Upper lobe of left lung (tissue), 5 donors: ENCODE measurements around the gene PFKP.

GRCh38 chr10:112144-112671 lies 23.0 kb upstream of the ZMYND11 start:
- PRO-cap, 2 experiments, result no peak in any of the 2 experiments
- RAMPAGE, long total RNA, 4 experiments, result no peak in any of the 4 experiments

DNA sequence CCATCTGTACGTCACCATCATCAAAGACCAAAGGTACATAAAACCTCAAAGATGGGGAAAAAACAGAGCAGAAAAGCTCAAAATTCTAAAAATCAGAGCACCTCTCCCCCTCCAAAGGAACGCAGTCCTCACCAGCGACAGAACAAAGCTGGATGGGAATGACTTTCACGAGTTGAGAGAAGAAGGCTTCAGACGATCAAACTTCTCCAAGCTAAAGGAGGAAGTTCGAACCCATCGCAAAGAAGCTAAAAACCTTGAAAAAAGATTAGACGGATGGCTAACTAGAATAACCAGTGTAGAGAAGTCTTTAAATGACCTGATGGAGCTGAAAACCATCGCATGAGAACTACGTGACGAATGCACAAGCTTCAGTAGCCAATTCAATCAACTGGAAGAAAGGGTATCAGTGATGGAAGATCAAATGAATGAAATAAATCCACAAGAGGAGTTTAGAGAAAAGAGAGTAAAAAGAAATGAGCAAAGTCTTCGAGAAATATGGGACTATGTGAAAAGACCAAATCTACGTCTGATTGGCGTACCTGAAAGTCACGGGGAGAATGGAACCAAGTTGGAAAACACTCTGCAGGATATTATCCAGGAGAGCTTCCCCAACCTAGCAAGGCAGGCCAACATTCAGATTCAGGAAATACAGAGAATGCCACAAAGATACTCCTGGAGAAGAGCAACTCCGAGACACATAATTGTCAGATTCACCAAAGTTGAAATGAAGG lies 16.0 kb downstream of the ZMYND11 start:
- PRO-cap, 2 experiments, result no peak in any of the 2 experiments
- RAMPAGE, long total RNA, 4 experiments, result no peak in any of the 4 experiments

GRCh38 chr10:248154-248809 lies 113.0 kb downstream of the ZMYND11 start:
- PRO-cap, 2 experiments, result no peak in any of the 2 experiments
- RAMPAGE, long total RNA, 4 experiments, result no peak in any of the 4 experiments

- PRO-cap, 2 experiments, result no peak in any of the 2 experiments
- RAMPAGE, long total RNA, 4 experiments, result no peak in any of the 4 experiments
Measured at GRCh38 chr10:415639-416409, 273.6 kb downstream of the DIP2C start.

DNA sequence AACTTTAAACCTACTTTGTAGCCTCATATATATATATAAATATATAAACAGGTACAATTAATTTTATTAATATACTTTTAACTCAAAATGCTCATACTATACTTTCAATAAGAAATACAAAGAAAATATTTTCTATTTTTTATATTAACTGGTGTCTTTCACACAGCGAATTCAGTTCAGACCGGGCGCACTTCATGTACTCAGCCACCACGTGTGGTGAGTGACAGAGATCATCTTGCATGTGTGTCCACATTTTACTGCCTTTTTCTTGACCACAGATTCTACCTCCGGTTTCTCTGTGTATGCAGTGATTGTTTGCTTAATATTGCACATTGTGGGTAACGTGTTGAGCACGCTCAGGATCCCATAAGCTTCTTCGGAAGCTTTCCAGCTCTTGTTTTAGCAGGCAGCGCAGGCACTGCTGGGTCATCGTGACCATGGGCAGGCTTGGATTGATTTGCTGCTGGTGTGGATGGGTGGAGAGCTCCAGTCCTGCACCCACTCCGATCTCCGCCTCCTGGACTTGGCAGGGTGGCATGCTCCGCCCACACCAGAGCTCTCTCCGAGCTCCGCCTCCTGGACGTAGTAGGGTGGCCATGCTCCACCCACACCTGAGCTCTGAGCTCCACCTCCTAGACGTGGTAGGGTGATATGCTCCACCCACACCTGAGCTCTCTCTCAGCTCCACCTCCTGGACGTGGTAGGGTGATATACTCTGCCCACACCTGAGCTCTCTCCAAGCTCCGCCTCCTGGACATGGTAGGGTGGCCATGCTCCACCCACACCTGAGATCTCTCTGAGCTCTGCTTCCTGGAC lies 253.3 kb downstream of the DIP2C start:
- PRO-cap, 2 experiments, result no peak in any of the 2 experiments
- RAMPAGE, long total RNA, 4 experiments, result no peak in any of the 4 experiments

DNA sequence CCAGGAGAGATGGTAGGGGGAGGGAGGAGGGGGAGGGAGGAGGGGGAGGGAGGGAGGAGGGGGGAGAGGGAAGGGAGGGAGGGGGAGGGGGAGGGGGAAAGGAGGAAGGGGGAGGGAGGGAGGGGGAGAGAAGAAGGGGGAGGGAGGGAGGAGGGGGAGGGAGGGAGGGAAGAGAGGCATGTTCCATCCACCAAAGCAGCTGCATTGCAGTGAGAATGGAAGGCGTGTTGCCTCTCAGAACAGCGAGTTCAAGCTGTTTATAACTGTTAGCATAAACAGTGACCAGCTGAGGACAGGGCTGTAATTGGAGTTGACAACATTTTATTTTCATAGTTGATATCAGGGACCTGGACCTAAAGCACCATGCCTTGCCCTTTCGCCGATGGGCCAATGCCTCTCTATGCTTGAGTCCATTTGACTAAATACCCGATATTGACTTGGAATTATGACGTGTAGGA lies 67.2 kb downstream of the DIP2C start:
- PRO-cap, 2 experiments, result no peak in any of the 2 experiments
- RAMPAGE, long total RNA, 4 experiments, result no peak in any of the 4 experiments

DNA sequence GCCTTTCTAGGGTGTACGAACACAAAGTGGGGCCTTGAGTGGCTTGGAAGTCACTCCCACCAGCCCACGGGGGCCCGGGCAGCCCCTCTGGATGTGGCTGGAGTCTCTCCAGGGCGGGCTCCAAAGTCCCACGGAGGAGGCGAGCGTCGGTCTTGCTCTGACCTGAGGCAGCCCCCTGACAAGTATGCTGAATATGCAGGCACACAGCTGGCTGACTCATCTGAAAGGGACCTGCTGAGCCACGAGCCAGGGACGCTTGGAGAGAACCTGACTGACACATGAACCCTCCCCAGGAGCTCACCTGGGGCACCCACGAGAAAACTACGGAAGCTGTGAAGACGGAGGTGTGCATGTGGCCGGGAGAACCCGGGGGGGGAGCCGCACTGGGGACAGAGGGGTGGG lies 65.0 kb downstream of the DIP2C start:
- PRO-cap, 2 experiments, result no peak in any of the 2 experiments
- RAMPAGE, long total RNA, 4 experiments, result no peak in any of the 4 experiments

- PRO-cap, 2 experiments, result no peak in any of the 2 experiments
- RAMPAGE, long total RNA, 4 experiments, result no peak in any of the 4 experiments
Measured at GRCh38 chr10:642138-642749, 47.2 kb downstream of the DIP2C start.

DNA sequence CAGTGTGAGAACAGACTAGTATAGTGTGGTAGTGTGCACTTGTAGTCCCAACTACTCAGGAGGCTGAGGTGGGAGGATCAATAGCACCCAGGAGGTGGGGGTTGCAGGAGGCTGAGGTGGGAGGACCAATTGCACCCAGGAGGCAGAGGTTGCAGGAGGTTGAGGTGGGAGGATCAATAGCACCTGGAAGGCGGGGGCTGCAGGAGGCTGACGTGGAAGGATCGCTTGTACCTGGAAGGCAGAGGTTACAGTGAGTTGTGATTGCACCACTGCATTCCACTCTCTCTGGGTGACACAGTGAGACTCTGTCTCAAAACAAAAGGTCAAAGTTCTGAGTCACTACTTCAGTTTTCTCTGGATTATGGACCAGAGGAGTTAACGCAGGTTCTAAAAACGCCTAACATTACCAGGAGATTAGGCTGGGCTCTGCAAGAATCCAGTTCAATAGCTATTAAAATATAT lies 22.7 kb upstream of the DIP2C start:
- PRO-cap, 2 experiments, result no peak in any of the 2 experiments
- RAMPAGE, long total RNA, 4 experiments, result no peak in any of the 4 experiments

- PRO-cap, 2 experiments, result no peak in any of the 2 experiments
- RAMPAGE, long total RNA, 4 experiments, result no peak in any of the 4 experiments
Measured at GRCh38 chr10:1071825-1072608, 15.8 kb downstream of the WDR37 start.

GRCh38 chr10:1098990-1099461 lies 42.8 kb downstream of the WDR37 start:
- PRO-cap, 2 experiments, result no peak in any of the 2 experiments
- RAMPAGE, long total RNA, 4 experiments, result no peak in any of the 4 experiments

- PRO-cap, 2 experiments, result no peak in any of the 2 experiments
- RAMPAGE, long total RNA, 4 experiments, result no peak in any of the 4 experiments
Measured at GRCh38 chr10:1560433-1561038, 176.8 kb downstream of the ADARB2 start.

DNA sequence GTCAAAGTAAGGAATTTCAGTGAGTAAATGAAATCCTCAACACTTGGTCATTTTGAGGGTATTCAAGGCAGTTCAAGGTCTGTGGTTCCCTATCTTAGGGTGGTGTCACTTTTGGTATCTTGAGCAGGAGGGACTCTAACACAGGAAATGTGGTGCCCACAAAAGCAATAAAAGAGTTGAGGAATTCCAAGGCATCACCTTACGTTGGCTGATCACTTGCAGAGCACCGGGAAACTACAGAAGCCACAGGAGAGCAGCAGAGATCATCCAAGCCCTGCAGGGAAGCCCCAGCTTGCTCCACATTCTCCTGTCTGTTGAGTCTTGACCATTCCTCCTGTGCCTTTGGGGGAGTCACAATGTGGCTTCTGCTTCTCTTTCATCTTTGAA lies 565.8 kb upstream of the ADARB2 start:
- PRO-cap, 2 experiments, result peak in 1 of 2 experiments; most common plus-strand start position 182 of the sequence (in 1)
- RAMPAGE, long total RNA, 4 experiments, result no peak in any of the 4 experiments

GRCh38 chr10:3066685-3067749 lies at the start of gene PFKP:
Gene PFKP, plus strand, starts transcription at chr10:3067548.
- PRO-cap, 2 experiments, result peak in 2 of 2 experiments; most common plus-strand start chr10:3067548 (in 2); most common minus-strand start chr10:3067385 (in 1)
- RAMPAGE, long total RNA, 4 experiments, result start-site peak on the plus strand in 4 of 4 experiments, at chr10:3067491-3067598 at its widest, 30 to 92 reads per replicate

- PRO-cap, 2 experiments, result peak in 1 of 2 experiments; most common plus-strand start chr10:3104854 (in 1); most common minus-strand start chr10:3104549 (in 1)
- RAMPAGE, long total RNA, 4 experiments, result no peak in any of the 4 experiments
Measured at GRCh38 chr10:3104465-3105145, 37.3 kb downstream of the PFKP start.

DNA sequence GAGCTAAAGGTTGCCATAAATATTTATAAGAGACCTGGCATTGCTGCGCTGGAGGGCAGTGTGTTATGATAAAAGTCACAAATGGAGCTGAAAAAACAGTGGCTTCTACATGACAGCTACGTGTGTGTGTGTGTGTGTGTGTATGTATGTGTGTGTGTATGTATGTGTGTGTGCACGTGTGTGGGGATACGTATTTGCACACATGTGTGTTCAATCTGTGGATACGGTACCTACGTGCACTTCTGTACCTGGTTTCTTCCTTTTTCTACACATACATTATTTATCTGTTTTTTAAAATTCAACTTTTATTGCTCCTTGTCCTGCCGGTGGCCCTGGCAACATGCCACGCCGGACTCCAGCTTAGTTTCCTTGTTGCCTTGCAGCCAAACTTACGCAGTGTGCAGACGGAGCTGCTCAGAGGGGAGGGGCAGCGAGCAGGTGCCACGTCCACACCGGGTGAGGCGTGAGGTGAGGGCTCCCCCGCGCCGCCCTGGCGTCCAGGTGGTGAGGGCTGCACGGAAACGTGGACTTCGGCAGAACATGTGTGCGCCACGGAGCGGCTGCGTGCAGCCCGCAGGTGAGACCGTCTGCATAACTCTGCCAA lies 115.3 kb upstream of the PITRM1 start:
- PRO-cap, 2 experiments, result no peak in any of the 2 experiments
- RAMPAGE, long total RNA, 4 experiments, result no peak in any of the 4 experiments

DNA sequence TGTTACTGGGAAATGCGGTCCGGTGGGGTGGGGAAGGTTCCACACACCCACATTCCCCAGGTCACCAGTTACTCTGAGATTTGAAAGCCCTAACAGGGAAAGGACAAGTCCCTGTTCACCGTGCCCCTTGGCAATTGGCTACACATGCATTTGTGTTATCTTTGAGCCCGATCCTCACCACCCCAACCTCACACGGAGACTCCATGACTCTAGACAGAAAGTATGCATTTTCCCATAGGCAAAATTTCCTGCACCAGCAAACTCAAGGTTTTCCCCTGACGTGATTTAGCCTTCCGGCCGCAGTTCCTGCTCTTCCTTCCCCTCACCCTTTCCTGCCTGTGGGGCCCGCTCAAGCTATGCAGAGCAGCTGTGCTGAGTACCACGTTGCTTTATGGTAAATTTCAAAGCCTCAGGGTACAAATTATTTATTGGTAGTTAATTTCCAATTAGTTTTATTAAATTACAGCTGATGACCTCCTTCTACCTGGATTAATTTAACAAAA lies 282.8 kb upstream of the PITRM1 start:
- PRO-cap, 2 experiments, result no peak in any of the 2 experiments
- RAMPAGE, long total RNA, 4 experiments, result no peak in any of the 4 experiments

DNA sequence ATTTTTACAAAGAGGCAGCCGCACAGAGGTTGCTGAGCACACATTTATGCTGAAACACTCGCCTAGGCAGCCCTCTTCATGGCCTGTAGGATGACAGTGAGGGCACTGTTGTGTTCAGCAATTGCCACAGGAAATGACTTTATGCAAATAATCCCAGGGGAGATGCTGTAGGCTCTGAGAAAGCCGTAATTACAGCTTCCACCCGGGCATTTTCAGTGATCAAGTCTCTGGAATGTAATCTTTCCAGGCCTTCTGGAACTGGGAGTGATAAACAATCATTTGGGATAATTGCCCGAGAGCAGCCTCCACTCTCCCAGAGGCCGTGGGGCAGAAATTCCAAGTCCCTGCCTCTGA lies 300.5 kb downstream of the KLF6 start:
- PRO-cap, 2 experiments, result no peak in any of the 2 experiments
- RAMPAGE, long total RNA, 4 experiments, result no peak in any of the 4 experiments

DNA sequence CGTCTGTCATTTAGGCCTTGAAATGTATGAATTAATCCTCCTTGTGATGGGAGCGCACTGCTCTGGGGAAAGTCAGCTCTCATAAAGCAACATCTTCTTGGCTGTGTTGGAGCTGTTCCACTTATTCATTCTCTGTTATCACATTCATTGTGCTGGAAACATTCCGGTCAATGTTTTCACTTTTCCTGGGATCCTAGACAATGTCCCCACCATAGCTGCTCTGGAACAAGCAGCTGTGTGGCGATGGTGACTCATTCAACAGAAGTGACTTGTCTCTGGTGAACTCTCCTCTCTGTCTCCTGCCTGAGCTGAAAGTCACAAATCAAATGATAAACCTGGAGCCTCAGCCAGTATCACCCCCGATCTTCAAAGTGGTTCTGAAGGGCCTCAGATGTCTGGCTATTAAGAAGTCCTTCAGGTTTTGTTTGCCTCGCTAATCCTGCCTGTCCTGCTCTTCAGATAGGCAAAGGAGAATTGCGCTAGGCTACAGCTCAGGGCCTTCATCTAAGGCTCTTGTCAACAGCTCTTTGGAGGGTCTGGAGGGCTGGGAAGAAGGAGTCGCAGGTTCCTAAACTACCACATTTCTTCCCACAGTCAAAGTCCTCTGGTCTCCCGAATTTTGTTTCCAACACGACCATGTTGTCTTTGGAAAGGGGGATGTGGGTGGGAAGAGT lies 29.4 kb downstream of the KLF6 start:
- PRO-cap, 2 experiments, result no peak in any of the 2 experiments
- RAMPAGE, long total RNA, 4 experiments, result no peak in any of the 4 experiments

DNA sequence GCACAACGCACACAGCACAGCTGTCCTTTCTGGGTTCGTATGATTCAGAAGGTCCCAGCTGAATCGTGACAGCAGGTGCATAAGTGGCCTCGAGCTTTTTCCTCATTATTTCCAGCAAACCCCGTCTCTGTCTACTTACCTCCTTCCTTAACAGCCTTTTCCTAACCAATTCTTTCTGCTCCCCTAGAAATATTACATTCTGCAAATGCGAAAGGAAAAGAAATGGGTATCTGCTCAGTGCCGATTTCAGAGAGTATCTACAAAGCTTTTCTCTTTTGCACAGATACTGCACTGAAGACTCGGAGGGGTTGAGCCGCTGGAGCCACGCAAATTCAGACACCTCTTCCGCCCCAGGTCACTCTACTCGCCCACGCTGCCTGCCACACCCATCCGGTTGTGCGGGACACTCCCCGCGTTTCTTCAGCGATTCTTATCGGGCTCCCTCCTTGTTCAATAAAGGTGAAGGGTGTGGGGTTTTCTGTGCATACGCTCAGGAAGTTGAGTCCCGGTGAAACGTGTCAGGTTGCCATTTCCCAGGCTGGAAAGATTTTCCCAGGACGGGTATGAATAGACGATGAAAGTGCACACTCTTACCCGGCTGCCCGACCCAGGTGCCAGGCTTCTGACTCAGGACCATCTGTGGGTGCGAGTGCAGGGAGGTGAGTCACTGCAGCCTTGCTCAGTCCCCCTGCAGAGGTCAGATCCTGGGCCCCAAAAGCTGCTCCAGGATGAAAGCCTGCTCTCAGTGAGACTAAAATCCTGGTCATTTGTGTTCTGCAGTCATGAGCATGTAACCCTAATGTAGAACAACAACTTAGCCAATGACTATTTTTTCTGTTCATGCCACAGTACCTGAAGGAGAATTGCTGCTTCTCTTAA lies 22.0 kb downstream of the KLF6 start:
- PRO-cap, 2 experiments, result no peak in any of the 2 experiments
- RAMPAGE, long total RNA, 4 experiments, result no peak in any of the 4 experiments